Metastatic Breast Carcinoma in the Brain (tissue), 10 donors: ENCODE measurements around the genes EVC and S100P.

- PRO-cap, 10 experiments, result peak in 10 of 10 experiments; most common plus-strand start chr4:3956093 (in 8); most common minus-strand start chr4:3955428 (in 7)
Measured at GRCh38 chr4:3955129-3956206, 189.3 kb downstream of the ADRA2C start.

GRCh38 chr4:4269960-4270218 lies 20.1 kb downstream of the LYAR start:
- PRO-cap, 10 experiments, result no peak in any of the 10 experiments

DNA sequence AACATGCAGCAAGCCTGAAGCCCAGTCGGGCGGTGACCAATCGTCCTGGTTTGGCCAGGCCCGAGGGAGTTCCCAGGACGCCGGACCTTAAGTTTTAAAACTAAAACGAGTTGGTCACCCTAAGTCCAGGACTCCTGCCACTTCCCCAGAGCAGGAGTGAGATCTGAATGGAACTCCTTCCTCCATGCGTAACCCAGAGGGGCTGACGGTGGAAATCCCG lies 294 bp downstream of the LYAR start:
- PRO-cap, 10 experiments, result no peak in any of the 10 experiments

DNA sequence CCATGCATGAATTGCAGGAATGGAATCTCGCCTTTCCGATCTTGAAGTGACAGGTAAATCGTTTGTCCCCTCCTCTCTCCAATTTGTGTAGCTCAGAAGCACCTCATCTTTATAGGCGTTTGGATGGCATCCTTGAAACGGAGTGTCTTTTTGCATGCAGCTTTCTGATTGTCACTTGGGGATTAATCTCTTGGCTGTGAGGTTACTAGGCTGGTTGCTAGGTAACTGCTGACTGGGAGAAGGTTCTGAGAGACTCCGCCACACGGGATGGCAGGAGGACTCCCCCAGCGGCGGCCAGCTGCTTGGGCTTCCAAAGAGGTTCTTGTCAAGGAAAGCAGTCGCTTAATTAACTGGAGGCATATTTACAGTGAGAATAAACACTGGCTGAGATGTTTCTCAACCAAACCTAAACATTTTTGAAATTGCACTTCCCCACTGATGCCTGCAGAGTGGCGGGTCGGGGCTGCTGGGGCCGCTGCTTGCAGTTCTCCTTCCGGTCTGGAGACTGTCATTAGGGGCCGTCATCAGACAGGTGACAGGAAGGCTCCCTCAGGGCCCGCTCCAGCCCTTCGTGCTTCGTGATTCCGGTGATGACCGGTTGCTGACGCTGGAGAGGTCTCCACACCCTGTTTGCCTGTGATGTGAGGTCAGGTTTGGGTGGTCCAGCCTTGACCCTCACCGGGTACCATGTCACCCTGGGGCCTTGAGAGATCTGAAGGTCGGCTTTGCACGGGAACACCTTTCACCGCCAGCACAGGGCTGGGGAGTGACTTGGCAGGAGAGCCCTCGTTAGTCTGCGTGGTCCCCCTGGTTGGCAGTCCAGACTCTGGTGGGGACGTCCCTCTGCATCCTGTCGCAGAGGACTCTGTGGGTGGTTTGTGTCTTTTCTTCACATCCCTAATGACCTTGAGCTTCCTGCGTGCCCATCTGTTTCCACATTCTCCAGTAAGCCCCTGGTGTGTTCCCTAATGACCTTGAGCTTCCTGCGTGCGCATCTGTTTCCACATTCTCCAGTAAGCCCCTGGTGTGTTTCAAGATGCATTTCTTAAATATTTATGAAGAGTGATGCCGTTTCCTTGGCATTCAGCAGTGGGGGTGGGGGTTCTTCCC lies 9.2 kb downstream of the NSG1 start:
- PRO-cap, 10 experiments, result no peak in any of the 10 experiments

DNA sequence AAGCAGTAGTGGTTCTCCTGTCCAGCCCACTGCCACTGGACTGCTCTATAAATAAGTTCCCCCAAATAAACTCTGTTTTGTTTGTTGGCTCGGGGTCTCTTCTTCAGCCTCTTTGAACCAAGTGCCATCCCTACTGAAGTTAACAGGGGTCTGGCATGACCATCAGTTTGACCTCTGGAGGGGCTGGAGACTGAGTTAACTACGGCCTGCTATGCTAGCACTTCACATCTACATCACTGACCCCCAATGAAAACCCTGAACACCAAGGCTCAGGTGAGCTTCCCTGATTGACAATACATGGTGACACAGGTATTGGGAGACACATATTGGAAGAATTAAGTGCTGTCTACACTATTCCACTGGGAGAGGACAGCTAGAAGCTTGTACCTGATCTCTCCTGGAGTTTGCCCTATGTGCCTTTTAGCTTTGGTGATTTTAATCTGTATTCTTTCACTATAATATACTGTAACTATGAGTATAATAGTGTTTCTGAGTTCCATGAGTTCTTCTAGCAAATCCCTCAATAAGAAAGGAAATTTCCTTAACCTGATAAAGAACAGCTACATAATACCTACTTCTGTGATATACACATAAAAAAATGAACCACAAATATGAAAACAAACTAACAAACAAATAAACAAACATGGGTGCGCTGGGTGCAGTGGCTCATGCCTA lies 57.4 kb downstream of the NSG1 start:
- PRO-cap, 10 experiments, result no peak in any of the 10 experiments

- PRO-cap, 10 experiments, result no peak in any of the 10 experiments
Measured at GRCh38 chr4:4461801-4462264, 74.9 kb downstream of the NSG1 start.

GRCh38 chr4:4667045-4668046 lies 125.5 kb upstream of the STX18 start:
- PRO-cap, 10 experiments, result no peak in any of the 10 experiments

- PRO-cap, 10 experiments, result no peak in any of the 10 experiments
Measured at GRCh38 chr4:4969164-4969811, 50.0 kb downstream of the CYTL1 start.

DNA sequence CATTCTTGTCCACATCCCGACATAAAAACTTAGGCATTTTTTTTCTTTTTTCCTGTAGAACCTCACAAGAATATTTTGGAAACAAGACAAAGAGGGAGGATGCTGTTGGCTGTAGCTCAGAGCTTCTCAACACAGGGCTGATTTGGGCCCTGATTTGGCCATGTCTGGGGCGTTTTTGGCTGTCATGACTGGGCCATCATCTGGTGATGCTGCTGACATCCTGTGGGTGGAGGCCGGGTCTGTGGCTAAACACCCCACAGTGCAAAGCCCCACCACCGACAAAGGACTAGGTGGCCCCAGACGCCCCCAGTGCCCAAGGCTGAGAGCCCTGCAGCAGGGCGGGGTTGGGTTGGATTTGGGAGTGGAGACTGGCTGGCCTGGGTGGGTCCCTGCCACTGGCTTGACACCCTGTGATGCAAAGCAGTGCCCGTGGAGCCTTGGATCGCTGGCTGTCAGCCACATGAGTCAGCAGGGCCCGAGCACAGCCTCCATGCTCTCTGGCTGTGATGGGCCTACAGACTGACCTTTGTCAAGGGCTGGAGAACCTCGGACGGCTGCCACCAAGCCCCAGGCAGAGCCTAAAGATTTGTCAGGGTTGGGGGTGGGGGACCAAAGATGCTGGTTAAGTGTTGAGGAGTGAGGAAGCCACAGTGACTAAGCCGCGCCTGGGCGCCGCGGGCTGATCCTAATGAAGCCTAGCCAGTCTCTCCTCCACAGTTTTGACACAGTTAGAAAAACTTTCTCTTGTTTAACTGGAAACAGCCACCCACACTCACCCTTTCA lies 28.3 kb downstream of the CYTL1 start:
- PRO-cap, 10 experiments, result no peak in any of the 10 experiments

- PRO-cap, 10 experiments, result no peak in any of the 10 experiments
Measured at GRCh38 chr4:5443947-5444470, 264.4 kb downstream of the EVC2 start.

- PRO-cap, 10 experiments, result no peak in any of the 10 experiments
Measured at GRCh38 chr4:5615123-5615800, 93.1 kb downstream of the EVC2 start.

DNA sequence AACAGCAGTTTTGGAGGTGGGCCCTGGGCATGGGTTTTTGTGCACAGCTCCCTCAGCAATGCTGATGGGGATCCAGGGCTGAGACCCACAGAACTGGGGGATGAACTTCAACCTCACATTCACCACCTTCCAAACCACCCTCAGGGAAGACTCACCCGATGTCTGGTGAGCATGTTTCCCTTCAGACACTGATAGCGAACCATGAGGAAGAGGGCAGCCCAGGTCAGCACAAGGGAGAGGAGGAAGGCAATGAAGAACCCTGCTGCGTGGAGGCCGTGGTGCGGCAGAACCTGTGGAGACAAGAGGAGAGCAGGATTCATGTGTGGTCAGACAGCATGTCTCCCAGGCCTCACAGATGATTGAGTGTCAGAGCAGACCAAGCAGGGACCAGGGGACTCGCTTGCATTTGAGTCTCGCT lies 43.0 kb downstream of the EVC2 start:
- PRO-cap, 10 experiments, result no peak in any of the 10 experiments

DNA sequence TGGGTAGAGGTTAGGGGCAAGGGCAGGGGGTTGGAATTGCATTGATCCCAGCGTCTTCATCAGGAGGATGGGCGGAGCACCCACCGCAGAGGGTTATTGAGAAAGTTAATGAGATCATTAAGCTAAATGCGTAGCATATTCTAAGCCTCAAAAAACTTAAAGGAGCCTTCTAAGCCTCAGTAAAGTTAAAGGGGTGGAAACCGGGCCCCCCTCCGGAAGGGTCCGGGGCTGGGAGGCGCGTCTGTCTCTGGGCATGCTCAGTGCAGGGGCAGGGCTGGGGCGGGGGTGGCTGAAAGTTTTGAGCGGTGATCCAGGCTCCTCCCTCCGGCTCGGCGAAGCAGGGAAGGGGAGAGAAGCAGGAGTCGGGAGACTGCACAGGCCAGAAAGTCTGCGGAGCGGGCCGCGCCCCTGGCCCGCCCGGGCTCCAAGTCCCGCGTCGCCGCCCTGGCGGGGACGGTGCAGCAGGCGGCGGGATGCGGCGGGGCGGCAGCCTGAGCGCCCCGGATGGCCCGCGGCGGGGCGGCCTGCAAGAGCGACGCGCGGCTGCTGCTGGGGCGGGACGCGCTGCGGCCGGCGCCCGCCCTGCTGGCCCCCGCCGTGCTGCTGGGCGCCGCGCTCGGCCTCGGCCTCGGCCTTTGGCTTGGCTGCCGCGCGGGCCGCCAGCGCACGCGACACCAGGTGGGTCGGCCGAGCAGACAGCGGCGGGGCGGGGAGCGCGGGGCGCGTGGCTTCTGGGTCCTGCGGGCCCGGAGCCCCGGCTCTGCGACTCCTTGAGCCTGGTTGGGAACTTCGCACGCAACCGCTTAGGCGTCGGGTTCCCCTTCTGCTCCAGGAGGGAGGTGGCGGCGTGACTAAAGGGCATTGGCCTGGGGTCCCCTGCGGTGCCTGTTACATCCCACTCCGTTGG lies at the start of gene EVC:
EVC (plus strand) TSS at position 325 of the 907 bp plus-strand sequence.
- PRO-cap, 10 experiments, result peak in 6 of 10 experiments; most common plus-strand start position 382 of the sequence (in 4); most common minus-strand start position 219 of the sequence (in 1)

- PRO-cap, 10 experiments, result no peak in any of the 10 experiments
Measured at GRCh38 chr4:5730600-5731535, 19.9 kb downstream of the EVC start.

DNA sequence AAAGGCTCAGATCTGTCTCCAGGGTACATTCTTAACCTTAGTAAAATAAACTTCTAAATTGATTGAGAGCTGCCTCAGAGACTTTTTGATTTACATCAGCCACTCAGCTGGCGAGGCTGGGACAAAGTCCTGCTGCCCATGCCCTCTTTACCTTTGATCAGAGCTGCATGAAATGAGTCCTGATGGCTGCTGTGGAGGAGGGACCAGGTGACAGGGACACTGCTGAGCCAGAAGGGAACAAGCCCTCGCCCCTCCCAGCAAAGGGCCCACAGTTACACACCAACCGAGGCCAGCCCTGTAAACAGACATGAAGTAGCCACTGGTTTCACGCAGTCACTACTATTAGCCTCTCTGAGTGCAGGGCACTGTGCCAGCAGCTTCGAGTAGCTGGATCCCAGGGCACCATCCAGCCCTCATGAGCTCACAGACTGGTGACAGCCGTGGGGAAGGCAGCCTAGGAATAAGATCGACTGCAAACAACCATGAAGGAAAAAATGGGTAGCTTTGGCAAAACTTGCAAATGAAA lies 128.0 kb downstream of the JAKMIP1 start:
- PRO-cap, 10 experiments, result no peak in any of the 10 experiments

DNA sequence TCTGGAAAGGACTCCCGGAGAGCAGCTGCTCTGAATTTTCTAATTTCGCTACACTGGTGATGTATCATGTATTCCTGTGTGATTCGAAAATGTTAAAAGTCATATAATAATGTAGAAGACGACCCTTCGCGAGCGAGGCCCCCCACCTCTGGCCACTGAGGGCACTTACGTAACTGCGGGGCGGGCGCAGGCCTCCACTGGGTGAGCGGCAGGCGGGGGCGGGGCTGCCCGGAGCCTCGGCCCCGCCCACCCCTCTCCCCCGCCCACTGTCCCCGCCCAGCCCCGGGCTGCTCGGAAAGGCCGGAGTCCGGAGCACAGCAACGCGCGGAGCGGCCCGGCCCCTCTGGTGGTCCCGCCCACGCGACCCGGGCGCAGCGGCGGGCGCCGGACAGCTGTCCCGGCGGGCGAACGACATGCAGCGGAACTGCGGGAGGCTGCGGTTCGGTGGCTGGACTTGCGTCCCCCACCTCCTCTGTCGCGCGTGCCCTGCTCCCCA lies 21.4 kb upstream of the JAKMIP1 start:
- PRO-cap, 10 experiments, result no peak in any of the 10 experiments

- PRO-cap, 10 experiments, result peak in 7 of 10 experiments; most common plus-strand start chr4:6470545 (in 6); most common minus-strand start chr4:6470827 (in 2)
Measured at GRCh38 chr4:6470323-6471404, 1.8 kb downstream of the PPP2R2C start.

DNA sequence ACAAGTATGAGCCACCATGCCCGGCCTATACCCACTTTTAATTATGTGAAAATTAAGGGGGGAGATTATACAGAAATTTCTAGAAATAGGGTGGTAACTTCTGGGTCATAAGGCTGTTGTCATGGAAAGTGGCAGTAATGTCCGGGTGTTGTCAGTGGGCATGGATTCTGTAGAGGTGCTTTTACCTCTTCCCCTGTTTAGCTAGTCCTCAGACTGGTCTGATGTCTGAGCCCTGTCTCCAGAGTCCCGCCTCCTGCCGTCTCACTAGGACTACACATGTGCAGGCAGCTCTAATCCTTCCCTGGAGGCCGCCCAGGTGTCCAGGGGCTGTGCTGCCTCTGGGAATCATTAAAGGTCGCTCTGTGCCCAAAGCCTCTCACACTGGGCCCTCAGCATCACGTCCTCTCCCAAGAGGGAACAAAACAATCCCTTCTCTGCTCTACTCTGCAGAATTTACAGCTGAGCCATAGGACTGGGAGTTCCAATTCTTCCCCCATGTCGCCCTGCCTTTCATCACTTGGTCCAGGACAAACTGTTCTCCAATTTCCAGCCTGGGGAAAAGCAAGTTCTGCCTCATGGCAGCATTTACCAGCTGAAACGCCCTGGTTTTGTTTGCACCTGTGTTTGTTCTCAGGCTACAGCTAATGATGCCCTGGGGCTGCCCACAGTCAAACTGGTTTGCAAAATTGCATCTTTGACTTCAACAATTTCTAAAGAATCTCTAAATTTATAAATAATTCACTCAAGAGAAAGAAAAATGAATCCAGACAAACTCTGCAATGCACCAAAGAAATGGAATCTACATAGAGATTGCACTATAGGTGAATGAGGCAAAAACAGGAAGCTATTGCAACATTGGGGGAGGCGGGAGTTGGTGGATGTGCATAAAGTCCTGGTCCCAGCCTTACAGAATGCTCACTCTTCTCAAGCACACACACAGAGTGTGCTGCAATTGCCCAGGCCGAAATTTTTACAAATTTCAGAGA lies 7.3 kb upstream of the MRFAP1 start:
- PRO-cap, 10 experiments, result peak in 9 of 10 experiments; most common plus-strand start position 914 of the sequence (in 5); most common minus-strand start position 263 of the sequence (in 8)

DNA sequence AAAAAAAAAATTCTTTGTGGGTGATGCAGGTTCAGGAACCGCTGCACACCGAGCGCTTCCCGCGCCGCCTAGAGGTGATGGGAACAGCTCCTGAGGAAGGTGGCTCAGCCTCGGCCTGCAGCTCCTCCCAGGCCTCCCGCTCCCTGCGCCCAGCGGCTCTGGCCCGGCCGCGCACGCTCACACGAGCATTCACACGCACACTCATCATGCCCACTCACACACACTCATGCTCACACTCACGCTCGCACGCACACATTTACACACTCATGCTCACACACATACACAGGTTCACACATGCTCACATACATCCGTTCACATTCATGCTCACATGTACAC lies 9.2 kb upstream of the ENSG00000170846 start:
- PRO-cap, 10 experiments, result no peak in any of the 10 experiments

DNA sequence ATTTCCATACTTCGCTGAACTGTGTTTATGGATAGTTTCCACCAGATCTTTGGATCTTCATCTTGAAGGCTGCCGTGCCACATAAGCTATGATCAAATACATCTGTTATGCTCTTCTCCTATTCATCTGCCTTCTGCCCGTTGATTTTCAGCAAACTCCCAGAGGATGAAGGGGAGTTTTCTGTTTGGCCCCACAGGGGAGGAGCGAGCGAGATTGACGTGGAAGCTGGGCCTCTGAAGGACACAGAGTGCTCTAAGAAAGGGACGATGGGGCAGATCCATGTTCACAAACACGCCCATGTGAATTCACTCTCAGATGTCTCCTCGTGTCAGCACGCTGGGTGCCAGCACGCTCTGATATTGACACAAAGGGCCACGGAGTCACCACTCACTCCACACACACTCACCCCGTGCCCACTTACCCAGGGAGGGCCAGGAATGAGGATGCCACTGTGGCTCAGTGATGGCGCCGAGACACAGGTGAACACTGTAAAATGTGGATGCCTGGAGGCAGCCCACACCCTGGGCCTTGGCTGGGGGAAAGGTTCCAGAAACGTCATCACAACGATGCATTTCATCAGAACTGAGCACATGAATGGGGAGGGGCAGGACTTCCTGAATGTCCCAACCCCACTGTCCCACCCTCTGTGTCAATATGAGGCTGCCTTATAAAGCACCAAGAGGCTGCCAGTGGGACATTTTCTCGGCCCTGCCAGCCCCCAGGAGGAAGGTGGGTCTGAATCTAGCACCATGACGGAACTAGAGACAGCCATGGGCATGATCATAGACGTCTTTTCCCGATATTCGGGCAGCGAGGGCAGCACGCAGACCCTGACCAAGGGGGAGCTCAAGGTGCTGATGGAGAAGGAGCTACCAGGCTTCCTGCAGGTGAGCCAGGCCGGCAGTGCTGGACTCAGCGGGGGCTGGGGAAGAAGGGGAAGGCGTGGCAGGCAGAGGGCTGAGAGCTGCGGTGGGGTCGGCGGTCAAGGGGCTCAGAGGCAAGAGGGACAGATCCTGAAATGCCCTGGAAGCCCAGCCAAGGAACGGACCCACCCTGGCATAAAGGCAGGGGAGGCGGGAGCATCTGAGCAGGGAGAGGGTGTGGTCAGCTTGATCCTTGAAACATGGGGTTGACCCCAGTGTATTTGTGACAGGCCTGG lies at the start of gene S100P:
S100P (plus strand) TSS at position 695 of the 1,159 bp plus-strand sequence.
- PRO-cap, 10 experiments, result peak in 10 of 10 experiments; most common plus-strand start position 697 of the sequence (in 10); most common minus-strand start position 488 of the sequence (in 9)